ENCODE measurements around a stretch of chr11.

GRCh38 chr11:8812474-8812868 is 2.0 kb upstream of the DENND2B start:
- PRO-cap, result bidirectional peak, plus-strand start at chr11:8812711, minus-strand start at chr11:8812582

DNA sequence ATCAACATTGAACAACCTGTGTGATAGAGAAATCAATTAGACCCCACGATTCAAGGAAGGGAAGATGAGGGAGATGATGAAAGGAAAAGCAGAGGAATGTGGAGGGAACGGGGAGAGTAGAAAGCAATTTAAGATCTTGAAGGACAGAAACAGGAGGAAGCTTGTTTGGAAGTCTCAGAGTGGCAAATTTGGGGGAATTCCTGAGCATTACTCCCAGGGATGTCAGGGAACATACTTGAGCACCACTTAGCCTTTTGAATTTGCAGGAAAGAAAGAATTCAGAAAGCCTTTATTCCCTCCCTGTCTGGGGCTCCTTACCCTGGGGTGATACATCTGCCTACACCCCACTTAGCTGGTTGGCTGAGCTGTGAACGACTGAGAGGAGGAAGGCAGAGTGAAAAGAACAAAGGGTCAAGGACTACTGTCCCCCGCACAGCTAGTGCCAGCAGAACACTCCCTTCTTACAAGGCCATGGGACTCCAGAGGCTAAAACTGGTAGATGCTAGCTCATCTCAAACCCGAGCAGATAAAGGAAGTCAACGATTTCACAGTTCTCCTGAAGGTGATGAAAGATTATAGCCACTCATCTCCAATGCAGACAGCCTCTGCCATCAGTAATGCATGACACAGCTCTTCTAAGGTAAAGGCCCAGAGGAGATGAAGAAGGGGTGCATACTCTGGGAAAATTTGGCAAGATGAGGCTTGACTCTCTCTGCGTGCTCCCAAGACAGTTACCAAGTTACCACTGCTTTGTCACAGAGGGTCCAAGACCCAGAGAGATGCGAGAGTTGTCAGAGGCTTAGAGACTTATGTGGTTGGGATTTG is 16.6 kb upstream of the DENND2B start:
- PRO-cap, result no peak

DNA sequence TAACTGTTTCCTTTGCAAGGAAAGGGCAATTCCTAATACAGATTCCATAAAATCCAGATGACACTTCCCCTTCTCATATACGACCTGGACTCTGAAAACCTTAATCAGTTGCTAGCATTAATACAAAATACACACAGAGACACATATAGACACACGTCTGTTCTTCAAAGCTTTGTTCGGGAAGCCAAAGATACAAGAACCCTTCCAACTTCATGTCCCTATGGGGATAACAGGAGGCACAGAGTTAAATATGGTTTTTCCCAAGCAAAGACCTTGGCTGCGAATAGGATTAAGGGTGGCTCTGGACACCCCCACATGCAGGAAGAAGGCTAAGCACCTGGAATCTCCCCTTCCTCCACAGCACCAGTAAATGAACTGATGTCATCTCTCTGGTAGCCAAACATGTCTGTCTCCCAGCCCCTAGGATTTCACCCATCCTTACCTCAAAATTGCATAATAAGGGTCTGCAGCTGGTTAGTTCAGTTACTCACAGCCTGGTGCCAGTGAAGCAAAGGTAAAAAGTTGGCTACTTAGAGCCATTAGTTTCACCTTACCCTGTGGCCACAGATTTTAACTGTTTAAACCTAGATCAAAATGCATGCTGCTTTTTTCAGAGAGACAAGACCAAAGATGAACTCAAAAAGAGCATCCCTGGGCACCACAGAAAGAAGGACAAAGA is 23.1 kb upstream of the DENND2B start:
- PRO-cap, result no peak

- PRO-cap, result unidirectional peak, plus-strand start at chr11:8840134
Measured at GRCh38 chr11:8839669-8840377, 29.3 kb upstream of the DENND2B start.

DNA sequence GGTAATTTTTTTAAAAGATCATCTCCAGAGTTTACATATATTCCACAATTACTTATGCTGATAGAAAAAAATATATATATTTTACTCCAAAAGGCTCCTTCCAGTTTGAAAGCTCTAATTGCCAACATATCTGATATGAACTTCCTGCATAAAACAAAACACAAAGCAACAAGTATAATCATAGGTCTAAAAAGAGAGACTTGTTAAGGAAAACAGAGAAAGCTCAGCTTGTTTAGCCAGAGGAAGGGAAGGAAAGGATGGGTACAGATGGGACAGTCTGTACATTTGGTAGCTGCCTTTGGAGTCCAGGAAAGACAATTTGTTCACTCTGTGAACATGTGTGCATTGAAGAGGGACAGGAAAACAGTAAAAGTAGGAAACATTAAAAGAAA is 45.7 kb upstream of the AKIP1 start:
- PRO-cap, result no peak

GRCh38 chr11:8962970-8963607 is 1.2 kb downstream of the TMEM9B start:
- PRO-cap, result no peak

GRCh38 chr11:9139038-9139962 is 47.9 kb upstream of the SCUBE2 start:
- PRO-cap, result no peak

GRCh38 chr11:9565578-9566711 is 7.5 kb upstream of the WEE1 start:
- PRO-cap, result bidirectional peak, plus-strand start at chr11:9566212, minus-strand start at chr11:9566070; bidirectional peak, plus-strand start at chr11:9566340, minus-strand start at chr11:9566259

DNA sequence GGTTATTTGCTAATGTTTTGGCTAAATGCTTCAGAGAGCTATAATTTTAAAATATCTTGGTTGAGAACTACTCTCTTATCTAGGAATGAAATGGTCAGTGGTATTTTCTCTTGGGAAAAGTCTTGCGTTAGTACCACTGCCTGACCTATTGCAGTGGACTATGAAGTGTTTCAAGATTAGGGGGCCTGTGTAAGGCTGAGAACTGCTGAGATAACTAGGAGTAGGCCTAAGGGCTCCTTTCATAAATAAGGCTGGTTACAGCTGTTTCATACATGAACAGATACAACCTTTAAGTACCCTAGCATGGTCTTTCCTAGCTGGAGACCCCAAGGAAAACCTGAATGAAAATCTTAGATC is 6.8 kb upstream of the WEE1 start:
- PRO-cap, result no peak

DNA sequence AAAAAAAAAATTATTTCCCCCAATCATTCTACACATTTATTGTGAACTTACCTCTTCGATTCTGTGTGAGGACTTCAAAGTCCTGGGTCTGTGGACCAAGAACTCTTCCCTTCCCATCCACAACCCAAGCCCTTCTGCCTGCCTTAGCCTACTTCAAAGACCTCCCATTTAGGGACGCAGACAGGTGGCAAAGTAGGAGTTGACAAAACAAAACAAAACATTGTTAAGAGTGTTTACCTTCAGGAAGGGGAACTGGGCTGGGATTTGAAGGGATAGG is 3.7 kb upstream of the WEE1 start:
- PRO-cap, result unidirectional peak, minus-strand start at position 164 of the sequence

GRCh38 chr11:9586365-9587008 is 13.0 kb downstream of the WEE1 start:
- PRO-cap, result no peak

- PRO-cap, result no peak
Measured at GRCh38 chr11:9662137-9662704, 1.7 kb upstream of the SWAP70 start.

- PRO-cap, result no peak
Measured at GRCh38 chr11:9716346-9717292, 52.7 kb downstream of the SWAP70 start.

DNA sequence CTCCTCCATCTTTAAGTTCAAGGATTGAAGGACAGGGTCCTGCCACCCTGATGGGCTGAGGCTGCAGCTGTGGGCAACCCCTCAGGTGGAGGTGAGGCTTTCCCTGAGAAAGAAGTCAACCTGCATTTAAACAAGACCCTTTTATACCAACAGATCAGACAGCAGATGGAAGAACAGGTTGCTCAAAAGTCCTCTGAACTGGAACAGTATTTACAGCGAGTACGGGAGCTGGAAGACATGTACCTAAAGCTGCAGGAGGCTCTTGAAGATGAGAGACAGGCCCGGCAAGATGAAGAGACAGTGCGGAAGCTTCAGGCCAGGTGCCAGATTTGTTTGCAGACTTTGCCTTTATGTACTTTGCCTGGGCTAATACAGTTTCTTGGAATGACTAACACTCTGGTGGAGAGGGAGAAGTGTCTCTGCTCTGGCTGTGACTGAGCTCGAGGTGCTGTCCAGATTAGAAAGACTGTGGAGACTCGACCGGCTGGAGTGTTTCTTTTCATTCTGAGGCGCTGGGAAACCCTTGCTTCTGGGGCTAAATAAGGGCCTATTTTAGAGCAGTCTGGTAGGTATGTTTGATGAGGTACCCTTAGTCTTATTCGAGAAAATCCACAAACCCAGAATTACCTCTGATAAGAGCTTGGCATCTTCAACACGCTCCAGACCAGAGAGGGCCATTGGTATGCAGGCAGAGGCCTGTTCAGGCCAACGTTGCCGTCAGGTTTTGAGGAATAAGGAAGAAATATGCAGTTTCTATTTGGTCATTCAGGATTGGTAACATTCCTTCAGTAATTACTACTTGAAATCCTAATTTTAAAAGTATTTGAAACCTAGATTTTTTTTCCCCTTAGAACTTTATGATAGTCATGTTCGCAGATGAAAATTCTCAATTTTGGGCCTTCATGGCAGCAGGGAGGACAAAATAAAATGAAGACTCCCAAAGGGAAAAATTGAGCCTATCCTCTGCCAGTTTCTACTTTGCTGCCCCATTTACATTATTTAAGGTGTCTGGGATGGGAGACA is 76.5 kb downstream of the SWAP70 start:
- PRO-cap, result no peak

DNA sequence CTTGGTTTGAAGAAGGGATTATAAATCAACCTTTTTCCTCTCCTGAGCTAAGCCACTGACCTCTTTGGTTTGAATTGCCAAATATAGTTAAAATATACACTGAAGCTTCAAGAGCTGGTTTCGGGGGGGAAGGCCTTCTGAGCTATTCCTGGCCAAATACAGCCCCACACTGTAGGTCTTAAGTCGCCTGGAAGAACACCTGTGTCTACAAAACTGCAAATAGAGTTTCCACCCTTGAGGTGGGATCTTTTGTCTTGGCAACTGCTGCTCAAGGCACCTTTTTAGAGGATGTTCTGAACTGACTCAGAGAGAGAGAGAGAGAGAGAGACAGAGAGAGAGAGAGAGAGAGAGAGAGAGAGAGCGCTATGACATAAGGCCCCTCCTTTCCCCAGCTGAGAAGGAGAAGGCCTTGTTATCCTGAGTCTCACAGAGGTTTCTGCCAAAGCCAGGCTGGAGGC is 5.5 kb downstream of the ADM start:
- PRO-cap, result unidirectional peak, minus-strand start at position 438 of the sequence

GRCh38 chr11:10351463-10352181 is 46.7 kb downstream of the ADM start:
- PRO-cap, result no peak

DNA sequence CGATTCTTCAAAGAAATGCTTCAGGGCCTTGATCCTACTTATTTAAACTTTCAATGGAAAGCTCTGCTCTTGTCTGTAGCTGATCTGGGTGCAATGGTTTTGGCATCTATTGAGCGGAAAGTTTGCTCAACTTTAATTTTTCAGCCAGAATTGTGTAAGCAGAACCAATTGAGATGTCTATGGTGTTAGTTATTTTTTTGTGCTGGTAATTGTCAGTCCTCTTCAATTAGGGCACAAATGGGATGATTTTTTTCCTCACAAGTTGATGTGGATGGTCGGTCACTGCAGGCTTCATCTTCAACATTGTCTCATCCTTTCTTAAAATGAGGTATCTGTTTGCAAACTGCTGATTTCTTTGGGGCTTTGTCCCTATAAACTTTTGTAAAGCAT is 67.5 kb downstream of the ADM start:
- PRO-cap, result no peak

DNA sequence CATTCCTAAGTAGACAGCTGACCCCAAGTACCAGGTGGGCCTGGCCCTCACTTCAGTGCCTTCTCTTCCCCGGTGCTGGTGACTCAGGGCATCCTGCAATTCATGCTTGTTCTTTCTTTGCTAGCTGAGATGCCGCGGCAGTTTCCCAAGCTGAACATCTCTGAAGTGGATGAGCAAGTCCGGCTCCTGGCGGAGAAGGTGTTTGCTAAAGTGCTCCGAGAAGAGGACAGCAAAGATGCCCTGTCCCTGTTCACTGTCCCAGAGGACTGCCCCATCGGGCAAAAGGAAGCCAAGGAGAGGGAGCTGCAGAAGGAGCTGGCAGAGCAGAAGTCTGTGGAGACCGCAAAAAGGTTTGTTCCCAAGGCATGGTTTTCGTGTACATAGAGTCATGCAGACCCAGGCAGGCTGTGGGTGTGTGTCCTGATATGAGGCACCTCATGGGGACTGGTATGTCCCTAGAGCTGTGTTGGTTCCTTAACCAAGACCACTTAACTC is 6.4 kb downstream of the AMPD3 start:
- PRO-cap, result no peak

GRCh38 chr11:10566570-10567200 is 1.8 kb downstream of the LYVE1 start:
- PRO-cap, result no peak

GRCh38 chr11:10591138-10592060 is 22.9 kb upstream of the LYVE1 start:
- PRO-cap, result no peak